ENCODE data around the genes CAPN8 and NVL.

DNA sequence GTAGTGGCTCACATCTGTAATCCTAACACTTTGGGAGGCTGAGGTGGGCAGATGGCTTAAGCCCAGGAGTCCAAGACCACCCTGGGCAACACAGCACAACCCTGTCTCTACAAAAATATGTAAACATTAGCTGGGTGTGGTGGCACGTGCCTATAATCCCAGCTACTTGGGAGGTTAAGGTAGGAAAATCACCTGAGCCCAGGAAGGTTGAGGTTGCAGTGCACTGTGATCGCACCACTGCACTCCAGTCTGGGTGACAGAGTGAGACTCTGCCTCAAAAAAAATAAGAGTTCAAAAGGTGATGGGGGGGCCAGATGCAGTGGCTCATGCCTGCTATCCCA is 867 bp downstream of the CAPN8 start:
- PRO-cap, 2 experiments: no peak in any of the 2 experiments

- PRO-cap, 2 experiments: no peak in any of the 2 experiments
These were observed at the start of gene CAPN8 for GRCh38 chr1:223665233-223666059. CAPN8 (minus strand) TSS chr1:223665701.

DNA sequence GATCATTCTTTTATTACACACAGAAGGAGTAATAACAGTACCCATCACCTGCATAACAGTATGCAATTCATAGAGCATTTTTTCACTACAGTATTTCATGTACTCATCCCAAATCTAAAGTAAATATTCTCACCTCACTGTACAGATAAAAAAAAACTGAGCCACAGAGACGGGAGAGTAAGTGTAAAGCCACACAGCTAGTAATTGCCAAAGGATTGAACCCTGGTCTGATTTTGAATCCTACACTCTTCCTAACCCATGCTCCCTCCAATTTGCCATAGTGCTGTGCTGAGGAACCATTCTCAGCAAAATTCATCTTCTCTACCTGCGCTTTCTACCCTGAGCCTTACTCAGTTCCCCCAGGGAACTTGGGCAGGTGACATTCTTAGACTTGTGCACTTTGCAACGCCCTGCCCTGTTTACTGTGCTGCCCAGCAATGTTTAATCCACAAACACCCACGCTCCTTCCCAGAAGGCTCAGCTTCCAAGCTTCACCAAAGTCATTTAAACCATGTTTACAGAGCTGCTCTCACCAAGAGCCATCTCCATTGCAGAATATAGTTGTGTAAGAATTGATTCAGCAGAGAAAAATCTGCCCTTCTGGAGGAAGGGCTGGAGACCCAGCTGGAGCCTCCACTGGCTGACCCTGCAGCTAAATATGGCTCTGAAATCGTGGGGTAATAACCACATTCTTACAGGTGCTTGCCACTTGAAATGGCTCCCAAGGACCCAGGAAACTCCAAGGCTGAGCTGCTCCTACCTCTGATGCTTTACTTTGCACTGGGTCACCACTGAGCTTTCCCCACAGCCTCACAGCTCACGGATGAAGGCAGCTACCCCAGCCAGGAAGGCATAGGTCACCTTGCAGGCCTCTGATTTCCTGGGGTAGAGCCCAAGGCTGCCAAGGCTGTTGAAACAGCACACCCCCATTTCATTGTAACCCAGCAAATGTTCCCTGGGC is 8.6 kb downstream of the CAPN2 start:
- PRO-cap, 2 experiments: no peak in any of the 2 experiments

GRCh38 chr1:223734209-223735036 is 22.1 kb downstream of the CAPN2 start:
- PRO-cap, 2 experiments: no peak in any of the 2 experiments

- PRO-cap, 2 experiments: no peak in any of the 2 experiments
These were observed 28.5 kb downstream of the CAPN2 start for GRCh38 chr1:223740719-223741379.

DNA sequence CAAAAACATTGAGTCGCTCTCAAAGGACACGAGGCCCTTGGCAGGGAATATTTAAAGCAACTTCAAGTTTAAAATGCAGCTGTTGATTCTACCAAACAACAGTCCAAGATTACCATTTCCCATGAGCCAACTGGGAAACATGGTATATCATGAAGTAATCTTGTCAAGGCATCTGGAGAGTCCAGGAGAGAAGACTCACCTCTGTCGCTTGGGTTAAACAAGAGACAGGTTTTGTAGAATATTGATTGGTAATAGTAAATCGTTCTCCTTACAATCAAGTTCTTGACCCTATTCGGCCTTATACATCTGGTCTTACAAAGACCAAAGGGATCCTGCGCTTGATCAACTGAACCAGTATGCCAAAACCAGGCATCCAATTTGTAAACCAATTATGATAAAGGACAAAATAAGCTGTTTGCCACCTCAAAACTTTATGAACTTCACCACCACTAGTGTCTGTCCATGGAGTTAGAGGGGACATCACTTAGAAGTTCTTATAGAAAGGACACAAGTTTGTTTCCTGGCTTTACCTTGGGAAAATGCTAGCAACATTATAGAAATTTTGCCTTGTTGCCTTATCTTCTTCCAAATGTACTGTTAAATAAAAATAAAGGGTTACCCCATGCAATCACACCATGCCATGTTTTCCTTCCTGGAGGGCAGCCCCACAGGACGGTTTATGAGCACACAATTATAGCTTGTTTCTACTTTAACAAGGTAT is 63.0 kb downstream of the CAPN2 start:
- PRO-cap, 2 experiments: no peak in any of the 2 experiments

DNA sequence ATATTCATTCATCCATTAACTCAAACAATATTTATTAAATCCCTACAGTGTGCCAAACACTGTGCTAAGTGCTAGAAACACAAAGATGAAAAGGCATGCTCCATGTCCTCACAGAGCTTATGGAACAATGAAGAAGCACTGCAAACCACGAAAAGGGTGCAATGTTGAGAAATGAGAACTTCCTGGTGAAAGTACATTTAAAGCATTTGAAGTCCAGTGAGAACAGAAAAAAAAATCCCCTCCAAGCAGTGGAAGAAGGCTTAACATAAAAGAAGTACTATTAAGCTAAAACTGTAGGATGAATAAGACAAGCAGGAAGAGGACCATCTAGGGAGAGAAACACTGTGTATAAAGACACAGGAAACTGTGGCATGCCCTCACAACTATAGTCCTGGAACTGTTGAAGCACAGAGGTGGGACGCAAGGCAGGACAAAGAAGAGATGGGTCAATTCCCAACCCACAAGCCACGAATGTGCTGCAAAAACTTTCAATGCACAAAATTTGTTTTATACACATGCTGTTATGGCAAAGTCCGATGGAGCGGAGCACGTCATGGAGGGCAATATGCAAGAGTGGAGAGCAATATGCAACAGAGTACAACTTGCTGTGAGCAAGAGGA is 9.9 kb downstream of the TP53BP2 start:
- PRO-cap, 2 experiments: no peak in any of the 2 experiments

DNA sequence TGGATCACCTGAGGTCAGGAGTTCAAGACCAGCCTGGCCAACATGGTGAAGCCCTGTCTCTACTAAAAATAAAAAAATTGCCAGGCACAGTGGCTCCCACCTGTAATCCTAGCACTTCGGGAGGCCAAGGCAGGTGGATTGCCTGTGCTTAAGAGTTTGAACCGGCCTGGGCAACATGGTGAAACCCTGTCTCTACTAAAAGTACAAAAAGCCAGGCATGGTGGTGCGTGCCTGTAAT is 28.6 kb downstream of the FBXO28 start:
- PRO-cap, 2 experiments: no peak in any of the 2 experiments

DNA sequence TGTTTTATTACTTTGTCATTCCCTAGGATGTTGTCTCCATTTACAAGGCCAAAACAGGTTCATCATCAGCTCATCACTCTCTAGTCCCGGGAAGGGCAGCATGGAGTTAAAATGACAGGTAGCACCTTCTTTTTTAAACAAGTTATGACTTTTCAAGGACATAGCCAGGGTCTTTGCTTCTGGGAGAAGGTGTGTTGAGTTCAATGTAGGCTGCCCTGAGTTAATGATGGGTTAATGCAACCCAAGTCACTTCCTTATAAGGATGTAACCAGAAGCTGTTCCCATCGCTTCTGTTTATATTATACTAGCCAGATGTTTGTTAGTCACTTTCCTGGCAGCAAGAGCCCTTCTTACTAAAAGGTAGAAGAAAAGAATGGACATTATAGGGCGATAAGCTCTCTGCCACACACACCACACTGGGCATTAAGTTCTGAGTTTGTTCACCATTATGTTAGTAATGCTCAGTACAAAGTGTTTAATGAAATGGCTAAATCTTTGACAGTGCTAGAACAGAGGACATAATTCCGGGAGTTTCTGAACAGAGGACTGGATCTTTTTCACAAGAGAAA is 40.8 kb downstream of the DEGS1 start:
- PRO-cap, 2 experiments: no peak in any of the 2 experiments

DNA sequence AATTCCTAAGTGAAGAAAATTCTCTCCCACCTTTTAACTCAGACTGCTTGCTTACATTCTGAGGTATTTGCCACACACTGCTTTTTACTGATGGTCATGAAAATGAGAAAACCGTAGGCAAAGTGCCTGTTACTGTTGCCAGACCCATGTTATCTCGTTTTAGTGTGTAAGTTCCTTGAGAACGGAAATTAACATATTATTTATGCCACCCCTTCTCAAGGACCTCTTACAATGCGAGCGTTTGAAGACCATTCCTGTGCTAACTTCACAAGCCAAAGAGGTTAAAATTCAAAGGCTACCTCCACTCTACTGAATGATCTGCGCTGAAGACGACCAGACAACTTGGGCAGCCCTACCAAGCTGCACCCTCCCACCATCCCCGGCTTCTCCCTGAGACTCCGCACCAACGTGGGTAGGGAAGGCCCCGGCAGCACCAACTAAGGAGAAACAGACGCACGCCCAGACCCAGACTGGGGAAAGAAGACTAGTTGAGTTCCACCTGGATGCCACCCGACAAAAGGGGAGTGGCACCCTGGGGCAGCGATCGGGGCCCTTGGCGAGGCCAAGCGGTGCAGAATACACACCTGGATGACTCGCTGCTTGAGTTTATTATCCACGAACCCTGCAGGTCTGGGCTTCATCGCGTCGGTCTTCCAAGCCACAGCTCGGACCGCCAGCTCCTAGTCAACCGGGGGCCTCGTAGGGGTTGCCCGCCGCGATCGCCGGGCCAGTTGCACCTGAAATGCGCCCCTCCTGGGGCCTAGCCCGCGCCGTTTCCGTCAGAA is at the start of gene NVL:
Gene NVL, minus strand, starts transcription at position 686 of the 785 bp plus-strand sequence.
- PRO-cap, 2 experiments: peak in 2 of 2 experiments; most common minus-strand start position 653 of the sequence (in 2)

DNA sequence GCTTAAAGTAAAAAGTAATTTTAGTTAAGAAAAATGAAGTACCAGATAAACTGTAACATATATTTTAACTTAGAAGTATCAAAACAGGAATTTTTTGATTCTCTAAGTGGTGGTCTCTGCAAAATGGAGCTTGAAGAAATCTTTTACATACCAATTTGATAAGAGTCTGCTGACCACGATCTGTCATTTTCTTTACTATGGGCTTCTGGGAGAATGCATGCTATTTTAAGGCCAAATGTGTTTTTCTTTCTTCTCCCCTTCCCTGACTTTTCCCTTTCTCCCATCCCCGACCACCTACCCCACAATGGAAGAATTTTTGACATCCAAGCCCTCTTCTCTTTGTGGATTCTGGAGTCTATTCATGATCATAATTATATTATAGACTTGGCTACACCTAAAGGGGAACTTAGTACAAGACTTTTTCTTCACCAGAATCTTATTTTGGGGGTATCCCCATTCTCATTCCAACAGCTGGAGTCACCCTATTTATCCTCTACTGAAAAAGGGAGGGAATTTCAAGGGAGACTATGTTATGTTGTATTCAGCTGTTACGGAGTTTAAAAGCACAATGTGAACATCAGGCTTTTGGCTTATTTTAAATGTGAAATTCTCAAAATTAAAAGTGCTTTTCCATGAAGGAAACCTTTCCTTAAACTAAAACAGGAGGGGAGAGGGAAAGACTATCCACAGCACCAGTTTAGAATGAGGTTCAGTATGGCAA is 31.4 kb downstream of the CNIH4 start:
- PRO-cap, 2 experiments: no peak in any of the 2 experiments

- PRO-cap, 2 experiments: no peak in any of the 2 experiments
These were observed 11.8 kb downstream of the WDR26 start for GRCh38 chr1:224422863-224423102.

DNA sequence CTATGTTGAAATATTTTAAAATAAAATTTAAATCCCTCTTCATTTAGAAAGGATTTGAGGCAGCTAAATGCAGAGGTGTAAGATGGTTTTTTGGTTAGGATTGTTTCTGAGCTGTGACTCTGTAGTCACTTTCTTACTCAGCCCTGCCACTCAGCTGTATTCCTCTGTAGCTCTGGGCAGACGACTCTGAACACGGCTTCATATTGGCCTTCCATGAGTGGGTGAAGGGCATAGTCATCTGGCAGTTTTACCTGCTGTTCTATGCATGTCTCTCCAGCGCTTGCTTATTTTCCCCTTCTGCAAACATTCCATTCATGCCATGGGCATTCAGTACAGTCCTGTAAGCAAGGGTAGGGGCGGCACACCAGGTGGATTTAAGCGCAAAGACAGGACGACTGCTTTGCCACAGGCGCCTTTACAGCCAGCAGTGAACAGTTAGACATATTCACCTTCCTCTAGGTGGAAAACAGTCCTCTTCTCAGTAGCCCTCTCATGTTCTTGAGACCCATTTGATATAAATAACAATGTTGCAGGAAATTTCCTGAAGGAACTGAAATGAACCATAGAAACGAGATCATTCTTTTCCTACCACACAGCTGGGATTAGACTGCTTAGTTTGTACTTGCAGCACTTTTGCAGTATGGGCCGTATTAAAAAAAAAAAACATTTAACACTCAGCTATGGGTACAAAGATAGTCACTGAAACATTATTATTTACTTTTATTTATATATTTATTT is 4.5 kb upstream of the WDR26 start:
- PRO-cap, 2 experiments: peak in 2 of 2 experiments; most common plus-strand start position 333 of the sequence (in 2); most common minus-strand start position 174 of the sequence (in 2)

GRCh38 chr1:224459015-224459392 is 24.4 kb upstream of the WDR26 start:
- PRO-cap, 2 experiments: no peak in any of the 2 experiments

GRCh38 chr1:224502585-224503188 is 68.1 kb upstream of the WDR26 start:
- PRO-cap, 2 experiments: no peak in any of the 2 experiments

DNA sequence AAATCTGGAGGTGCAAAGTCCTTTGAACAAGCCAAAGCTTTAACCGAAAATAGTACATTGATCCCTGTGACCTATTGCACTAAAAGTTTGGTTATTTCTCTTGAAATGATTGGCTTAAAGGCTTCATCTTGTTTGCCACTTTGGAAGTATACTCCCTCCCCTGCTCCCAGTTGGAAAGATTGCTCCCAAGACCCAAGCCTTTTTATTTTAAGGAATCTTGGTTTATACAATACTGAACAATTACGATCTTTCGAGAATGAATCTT is 71.2 kb upstream of the WDR26 start:
- PRO-cap, 2 experiments: peak in 2 of 2 experiments; most common plus-strand start position 169 of the sequence (in 2)

GRCh38 chr1:224623564-224624303 is 7.6 kb downstream of the CNIH3 start:
- PRO-cap, 2 experiments: no peak in any of the 2 experiments

DNA sequence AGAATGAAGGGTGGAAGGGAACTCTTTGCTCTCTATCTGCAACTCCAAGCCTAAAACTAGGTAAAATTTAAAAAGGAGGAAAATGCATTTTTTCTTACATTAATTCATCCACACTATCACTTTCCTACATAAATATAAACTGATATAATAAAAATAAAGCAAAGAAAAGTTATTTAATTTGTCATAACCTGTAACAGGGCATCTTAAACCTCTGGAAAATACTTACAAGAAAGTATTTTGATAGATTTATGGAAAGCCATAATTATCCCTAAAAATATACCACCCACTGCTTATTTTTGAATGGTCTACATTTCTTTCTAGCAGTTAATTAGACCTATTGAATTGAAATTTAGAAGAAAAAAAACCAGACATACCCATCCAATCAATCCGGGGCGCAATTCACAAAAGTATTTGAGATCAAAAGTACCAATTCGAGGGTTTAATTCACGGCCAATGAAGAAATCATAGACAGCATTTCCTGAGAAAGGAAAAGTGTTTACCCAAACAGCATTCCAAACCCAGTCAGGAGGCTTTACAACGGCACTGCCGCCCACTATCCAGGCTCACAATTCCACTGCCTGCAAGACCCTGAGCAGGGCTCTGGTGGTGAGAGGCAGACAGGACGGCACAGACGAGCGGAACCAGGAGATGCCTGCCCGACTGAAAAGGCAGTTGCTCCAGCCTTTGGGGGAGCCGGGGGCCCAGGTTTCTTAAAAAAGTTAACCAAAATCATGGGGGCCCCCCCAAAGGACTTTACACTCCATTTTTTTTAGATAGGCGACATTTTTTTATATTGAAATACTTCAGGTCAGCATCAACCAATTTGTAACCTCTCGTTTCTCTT is 16.7 kb downstream of the LBR start:
- PRO-cap, 2 experiments: no peak in any of the 2 experiments

- PRO-cap, 2 experiments: no peak in any of the 2 experiments
These were observed 1.8 kb downstream of the LBR start for GRCh38 chr1:225426141-225426433.

- PRO-cap, 2 experiments: peak in 1 of 2 experiments; most common minus-strand start chr1:225428821 (in 1)
These were observed 823 bp upstream of the LBR start for GRCh38 chr1:225428505-225429217.